Metastatic Lung Carcinoma in the Adrenal Gland (tissue), 1 donor: ENCODE data around the gene ENOPH1.

GRCh38 chr4:77798883-77799128 lies 20.4 kb downstream of the CNOT6L start:
- PRO-cap: no peak

DNA sequence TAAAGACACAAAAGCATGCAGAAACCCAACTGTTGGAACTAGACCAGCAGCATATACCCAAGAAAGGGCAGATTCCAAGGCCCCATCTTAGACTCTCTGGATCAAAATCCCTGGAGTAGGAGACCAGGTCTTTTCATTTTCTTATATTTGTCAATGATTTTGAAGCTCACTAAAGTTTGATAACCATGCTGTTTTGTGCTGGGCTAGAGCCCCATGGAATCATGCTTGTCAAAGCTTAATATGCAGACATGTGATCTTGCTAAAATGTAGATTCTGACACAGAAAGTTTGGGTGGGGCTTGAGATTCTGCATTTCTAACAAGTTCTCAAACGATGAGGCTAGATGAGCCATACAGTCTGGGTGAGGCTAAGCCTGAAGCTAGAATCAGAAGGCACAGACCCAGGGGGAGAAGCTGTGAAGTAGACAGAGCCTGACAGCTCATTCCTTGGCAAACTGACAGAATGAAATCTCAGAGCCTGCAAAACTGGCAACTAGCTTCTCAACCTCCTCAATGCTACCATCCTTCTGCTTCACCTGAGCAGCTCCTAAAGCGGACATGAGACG lies 71.3 kb upstream of the BMP2K start:
- PRO-cap: no peak

DNA sequence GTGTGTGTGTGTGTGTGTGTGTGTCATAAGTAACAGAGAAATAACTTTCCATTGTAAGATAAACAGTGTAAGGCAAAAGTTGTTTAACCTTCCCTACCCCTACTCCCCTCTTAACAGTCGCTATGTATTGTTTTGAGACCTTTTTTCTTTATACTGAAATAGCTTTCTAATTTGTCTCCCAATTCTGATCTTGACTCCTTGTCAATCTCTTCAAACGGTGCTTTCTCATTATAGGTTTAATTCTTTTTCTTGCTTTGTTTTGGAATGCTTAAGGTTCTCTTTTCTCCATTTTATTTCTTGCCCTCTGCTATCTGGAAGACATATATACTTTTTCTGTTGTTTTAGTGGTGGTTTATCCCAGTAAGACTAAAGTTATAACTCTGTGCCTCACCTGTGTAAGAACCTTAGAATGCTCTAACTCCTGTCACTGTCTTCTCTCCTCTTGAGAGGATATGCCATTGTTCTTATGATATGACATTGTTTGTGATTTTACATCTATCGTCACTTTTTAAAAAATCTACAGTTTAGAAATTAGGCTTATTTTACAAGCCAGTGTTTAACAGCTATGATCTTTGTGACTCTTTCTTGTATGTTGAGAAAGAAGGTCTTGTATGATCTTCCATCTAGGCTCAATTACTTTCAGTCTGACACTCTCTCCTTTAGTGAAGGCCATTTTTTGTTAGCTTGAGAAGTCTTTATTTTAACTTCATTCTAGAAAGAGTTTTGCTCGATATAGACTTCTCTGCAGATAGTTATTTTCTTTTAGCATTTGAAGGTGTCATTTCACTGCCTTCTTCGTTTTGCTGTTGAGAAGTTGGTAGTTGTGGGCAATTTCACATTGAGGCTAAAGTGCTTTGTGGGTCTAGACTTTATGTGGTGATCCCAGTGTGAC lies 25.5 kb downstream of the BMP2K start:
- PRO-cap: no peak

DNA sequence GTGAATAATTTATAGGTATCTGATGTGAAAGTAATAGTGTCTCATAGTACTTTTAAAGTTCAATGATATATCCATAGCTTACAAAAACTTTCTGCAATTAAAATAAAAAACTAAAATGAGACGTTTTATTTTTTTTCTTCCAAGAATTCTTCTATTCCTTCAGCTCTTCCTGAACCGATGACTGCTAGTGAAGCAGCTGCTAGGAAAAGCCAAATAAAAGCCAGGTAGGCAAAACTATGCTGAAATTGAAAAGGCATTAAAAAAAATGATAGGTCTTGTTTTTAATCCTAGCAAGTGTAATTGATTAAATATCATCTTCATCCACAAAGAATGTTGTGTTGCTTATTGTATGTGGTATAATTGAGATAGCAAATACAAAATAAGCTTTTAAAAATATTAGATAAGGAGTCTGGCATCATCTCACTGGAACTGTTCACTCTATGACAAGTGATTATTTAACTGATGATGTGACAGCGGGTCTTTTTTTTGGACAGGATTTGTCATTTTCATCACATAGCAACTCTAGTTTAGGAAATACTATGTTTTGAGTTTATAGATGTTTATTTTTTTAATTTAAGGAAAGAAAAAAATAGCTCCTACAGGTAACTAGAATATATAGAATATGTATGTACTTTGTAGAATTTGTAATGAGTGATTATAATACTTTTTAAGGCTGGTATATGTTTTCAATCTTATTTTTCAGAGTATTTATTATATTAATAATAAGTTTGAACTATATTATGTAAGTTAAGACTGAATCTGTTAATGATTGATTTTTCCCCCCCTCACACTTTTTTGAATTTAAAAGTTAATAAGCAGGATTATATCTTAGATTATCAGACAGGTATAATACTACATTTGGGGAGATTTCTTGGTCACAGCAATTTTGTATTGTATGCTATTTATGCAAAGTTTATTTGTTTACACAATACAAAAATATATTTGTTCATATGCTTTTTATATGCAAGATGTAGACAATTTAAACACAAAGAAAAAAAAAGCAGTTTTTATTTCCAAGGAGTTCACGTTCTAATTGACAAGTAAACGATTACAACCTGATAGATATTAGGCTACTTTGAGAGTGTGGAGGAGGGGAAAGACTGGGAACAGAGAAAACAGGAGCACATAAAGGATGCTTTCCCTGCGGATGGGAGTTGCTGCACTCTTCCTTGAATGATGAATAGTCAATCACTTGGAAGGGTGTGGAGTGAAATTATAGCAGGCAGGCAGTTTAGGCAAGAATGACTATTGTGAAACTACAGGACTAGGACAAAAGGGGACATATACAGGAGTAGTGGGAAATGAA lies 77.5 kb downstream of the PAQR3 start:
- PRO-cap: no peak

DNA sequence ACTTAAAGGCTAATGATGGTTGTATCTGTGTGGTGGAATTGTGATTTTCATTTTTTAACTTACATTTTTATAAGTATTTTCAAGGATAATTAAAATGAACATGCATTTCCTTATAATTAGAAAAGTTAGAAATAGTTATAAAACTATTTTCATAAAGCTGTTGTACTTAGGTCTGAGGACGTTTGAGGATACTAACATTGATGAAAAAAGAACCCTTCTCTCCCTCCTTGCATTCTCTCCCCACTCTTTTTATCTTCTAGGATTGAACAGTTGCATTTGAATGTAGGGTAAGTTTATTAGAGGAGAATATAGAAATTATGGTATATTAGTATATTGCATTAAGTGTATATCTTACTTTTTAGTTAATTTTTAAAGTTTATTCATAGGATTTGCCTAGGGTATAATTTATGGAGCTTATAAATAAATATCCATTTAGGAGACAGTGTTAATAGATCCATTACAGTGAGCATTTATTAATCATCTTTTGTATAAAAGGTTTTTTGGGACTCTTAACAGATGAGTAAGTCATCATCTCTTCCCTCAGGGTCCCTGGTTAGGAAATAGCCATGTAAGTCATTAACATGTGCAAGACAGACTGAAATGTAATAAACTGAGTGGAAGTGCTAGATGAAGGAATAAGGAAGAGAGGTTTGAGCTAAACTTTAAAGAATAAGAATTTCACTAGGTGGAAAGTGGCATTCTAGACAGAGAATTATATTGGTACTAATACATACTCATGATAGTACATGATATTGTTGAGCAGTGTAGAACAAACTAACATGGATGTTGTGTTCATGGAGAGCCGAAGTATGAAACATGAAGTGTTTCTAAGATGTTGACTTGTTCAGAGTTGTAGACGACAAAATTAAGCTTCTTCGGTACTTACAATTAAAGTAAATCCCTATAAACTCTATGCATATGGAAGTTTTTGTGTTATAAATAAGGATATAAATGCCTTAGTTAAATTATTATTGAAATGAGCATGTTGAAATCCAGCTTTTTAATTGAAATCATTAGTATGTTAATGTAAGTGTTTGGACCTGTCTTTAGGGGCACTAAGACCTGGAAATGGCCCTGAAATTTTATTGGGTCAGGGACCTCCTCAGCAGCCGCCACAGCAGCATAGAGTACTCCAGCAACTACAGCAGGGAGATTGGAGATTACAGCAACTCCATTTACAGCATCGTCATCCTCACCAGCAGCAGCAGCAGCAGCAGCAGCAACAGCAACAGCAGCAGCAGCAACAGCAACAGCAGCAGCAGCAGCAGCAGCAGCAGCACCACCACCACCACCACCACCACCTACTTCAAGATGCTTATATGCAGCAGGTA lies 69.0 kb downstream of the PAQR3 start:
- PRO-cap: no peak

GRCh38 chr4:78911967-78913294 lies 26.8 kb downstream of the PAQR3 start:
- PRO-cap: no peak

DNA sequence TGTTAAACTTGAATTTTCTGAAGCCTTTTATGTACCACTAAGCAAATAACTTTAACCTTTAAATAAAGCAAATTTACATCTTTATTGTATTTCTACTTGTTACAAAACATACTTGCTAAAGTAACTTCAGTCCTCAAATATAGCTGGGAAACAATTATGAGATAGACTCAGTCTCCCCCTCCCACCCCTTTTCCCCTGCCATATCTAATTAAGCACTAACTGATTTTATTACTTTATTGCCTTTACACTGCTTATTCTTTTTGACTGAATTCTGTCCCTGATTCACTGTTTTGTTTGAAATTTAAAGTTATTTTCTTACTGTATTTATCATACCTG lies 23.3 kb downstream of the PAQR3 start:
- PRO-cap: no peak

DNA sequence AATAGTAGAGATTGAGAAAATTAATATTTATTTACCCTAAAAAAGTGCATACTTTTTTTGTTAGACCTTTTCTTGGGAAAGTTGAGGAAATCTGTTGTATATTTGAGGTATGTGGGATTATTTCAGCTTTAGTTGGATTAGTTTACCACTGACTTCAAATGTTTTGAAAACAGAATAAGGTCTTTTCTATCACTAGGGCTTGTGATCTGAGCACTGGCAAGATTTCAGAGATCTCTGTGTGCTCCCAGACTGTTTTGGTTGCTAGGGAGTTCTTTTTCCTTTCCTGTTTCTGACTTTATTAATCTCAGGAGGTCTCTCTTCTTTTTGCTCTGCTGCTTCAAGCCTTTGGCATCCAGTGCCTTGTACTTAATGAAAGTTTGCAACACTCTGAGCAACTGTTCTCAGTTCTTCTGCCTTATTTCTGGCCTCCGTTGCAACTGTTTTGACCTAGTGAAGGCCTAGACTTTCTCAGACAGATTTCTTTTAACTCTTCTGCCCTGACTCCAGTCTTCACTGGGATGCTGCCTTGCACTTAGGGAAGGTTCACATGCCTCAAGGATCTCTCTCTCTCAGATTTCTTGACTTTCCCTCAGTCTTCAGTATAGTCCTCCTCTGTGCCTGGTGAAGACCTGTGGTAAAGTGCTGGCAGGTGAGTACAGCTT lies 32.1 kb upstream of the PAQR3 start:
- PRO-cap: no peak

- PRO-cap: no peak
Observed at GRCh38 chr4:79211179-79212097, 114.4 kb downstream of the NAA11 start.

DNA sequence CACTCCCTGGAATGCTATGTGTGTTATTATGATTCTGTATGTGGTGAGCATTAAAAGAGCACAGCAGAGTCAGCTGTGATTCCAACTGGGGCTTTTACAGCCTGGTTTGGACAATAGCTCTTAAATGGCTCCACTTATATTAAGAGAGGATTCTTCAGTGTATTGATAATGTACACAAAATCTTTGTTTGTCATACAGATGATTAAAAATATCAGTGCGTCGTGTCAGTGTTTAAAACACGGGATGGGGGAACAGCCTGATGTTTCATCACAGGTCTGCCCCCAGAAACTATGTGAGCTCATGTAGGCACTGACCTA lies 274.3 kb upstream of the GK2 start:
- PRO-cap: no peak

- PRO-cap: no peak
Observed at GRCh38 chr4:80058480-80059199, 14.4 kb downstream of the ANTXR2 start.

- PRO-cap: no peak
Observed at GRCh38 chr4:80067116-80068168, 5.6 kb downstream of the ANTXR2 start.

DNA sequence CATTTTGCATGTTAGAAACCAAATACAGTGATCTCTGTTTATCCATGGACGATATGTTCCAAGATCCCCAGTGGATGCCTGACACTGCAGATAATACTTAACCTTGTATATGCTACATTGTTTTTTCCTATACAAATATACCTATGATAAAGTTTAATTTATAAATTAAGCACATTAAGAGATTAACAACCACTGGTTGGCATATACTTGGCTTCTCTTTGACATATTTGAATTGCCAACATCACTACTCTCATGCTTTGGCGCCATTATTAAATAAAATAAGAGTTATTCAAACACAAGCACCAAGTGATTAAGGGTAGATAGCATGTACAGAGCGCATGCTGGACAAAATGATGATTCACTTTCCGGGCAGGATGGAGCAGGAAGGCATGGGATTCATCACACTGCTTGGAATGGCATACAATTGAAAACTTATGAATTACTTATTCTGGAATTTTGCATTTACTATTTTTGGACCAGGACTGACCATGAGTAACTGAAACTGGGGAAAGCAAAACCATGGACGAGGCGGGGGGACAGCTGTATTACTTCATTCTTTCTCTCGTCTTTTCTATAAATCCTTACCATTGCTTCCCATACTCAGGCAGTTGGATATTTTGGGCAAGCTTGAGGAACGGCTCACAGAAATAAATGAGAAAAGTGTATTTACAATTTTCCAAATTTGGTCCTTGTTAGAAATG lies 28.5 kb upstream of the FGF5 start:
- PRO-cap: no peak

- PRO-cap: no peak
Observed at GRCh38 chr4:81031510-81031757, 926 bp downstream of the BMP3 start.

DNA sequence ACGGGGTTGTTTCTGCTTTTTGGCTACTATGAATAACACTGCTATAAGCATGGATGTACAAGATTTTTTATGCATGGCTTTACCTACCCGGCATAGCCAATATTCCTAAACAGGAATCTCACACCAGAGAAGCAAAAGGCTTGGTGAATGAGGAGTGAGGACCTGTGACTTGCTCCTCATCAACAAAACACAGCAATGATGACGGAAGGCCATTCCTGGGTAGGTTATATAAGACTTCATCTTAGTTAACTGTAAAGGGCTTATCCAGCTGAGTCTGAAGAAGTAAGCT lies 19.3 kb downstream of the PRKG2 start:
- PRO-cap: unidirectional peak, minus-strand start at position 187 of the sequence

DNA sequence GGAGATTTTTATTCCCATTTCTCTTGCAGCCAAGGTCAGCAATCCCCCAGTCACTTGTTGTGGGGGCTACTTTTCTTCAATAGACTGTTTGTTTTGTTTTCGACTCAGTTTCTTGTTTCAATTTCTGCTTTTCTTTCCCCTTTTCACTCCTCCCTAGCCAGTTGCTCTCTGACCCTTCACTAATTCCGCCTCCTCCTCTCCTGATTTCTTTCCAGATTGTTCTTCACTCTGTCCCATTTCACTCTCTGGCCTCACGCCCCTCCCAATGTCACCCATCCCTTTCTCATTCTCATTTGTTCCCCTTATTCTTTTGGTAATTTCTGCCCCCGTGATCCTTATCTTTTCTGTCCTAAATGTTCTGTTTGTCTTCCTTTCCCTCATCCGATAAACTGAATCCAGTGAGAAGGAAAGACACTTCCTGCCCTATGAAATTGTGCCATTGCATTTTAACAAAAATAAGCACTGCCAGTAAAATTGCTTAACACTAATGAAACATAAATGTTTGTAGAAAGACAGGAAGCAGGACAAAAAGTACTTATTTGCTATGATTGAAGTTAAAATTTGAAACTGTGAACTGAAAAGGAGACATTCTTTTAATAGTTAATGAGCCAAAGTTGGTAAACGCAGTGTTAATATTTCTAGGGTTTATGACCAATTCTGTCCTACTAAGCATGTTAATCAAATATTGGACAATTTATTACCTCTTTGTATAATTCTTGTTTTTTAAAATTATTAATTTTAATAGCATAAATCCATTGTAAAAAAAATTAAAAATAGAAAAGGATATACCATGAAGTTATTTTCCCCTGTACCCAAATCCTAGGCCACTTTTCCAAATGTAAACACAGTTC lies 94.6 kb upstream of the RASGEF1B start:
- PRO-cap: no peak

GRCh38 chr4:81625966-81626523 lies 154.3 kb upstream of the RASGEF1B start:
- PRO-cap: no peak

DNA sequence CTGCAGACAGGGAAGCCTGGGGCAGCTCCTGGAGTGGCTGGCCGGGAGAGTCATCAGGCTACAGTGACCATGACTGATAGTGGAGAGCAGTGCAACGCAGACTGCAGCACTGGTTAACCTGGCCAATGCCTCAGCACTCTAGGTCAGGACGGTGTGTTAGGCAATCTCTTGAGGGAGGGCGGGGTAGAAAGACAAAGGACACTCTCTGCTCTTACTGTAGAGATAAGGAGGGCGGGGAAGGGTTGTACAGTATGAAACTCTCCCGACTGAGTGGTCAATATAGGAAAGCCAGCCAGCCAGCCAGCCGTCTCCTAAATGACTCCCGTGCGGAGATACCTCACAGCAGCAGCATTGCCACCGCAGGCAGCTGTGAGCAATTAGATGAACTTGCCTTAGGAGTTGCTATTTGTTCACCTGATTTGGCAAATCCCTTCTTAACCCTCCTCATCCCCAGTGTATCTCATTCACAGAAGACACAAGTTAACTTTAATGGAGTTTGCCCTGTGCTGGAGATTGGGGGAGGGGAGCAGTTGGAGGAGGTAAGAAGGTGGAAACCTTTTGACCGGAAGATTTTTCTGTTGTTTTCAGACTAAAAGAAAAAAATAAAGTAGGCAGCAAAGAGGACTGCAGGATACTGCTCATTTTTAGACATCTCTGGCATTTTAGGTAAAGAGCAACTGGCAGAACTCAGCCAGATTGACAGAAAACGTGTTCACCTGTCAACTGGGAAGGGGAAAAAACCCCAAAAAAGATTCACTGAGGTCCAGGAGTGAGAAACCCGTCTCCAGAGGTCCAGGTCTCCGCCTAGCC lies 330.5 kb downstream of the HNRNPD start:
- PRO-cap: no peak

GRCh38 chr4:82415937-82416511 lies 14.2 kb downstream of the HNRNPDL start:
- PRO-cap: no peak

DNA sequence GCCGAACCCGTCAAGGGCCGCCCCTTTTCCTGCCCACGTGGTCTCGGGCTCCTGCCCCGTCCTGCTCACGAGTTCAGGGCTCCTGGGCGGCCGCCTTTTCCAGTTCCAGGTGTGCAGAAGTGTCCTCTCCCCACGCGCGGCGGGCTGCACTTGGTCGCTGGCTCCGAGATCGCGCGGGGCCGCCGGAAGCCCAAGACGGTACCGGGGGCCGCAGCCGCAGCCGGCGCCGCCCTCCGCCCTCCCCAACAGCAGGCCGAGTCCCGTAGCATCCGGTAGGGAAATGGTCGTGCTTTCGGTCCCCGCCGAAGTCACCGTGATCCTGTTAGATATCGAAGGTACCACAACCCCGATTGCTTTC lies at the start of gene ENOPH1:
ENOPH1 (plus strand) TSS at position 41 of the 358 bp plus-strand sequence.
- PRO-cap: bidirectional peak, plus-strand start at position 41 of the sequence, minus-strand start outside the sequence; unidirectional peak, plus-strand start at position 265 of the sequence